T47D (cell line): ENCODE measurements around the gene NGRN.

- RRBS: no CpG with 5 or more reads among the region's 37 CpGs
Observed at GRCh38 chr15:90101013-90101934, 994 bp downstream of the IDH2 start.

DNA sequence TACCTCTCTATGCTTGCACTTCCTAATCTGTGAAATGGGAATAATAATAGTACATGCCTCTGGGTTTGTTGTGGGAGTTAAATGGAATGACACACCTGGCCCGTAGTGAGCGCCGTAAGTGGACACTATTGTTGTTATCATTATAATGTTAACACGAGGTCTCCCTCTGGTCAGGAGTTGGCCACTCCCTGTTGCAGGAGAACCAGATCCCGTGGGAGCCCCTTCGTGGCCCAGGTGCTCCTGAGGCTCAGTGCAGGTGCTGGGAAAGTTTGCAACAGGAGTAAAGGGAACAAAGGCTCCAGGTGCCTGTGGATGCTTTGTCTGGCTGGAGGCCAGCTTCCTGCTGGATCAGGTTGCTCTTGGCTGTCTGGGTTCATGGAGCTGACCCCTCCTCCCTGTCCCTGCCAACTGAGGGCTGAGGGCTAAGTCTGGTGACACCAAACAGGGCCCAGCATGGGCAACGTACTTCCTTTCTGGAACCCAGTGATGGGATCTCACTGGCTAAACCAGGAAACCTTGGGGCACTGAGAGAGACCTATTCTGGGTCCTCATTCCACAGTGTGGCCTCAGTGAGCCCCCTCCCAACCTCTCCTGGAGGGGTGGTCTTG, 40.0 kb upstream of the SEMA4B start:
- RRBS: no CpG with 5 or more reads among the region's 7 CpGs

GRCh38 chr15:90211287-90212618, 10.6 kb downstream of the SEMA4B start:
- RRBS: 96% methylated on average over 2 of the region's 29 CpGs

- RRBS: no CpG with 5 or more reads among the region's 11 CpGs
Observed at GRCh38 chr15:90229290-90229748, 4.4 kb downstream of the CIB1 start.

DNA sequence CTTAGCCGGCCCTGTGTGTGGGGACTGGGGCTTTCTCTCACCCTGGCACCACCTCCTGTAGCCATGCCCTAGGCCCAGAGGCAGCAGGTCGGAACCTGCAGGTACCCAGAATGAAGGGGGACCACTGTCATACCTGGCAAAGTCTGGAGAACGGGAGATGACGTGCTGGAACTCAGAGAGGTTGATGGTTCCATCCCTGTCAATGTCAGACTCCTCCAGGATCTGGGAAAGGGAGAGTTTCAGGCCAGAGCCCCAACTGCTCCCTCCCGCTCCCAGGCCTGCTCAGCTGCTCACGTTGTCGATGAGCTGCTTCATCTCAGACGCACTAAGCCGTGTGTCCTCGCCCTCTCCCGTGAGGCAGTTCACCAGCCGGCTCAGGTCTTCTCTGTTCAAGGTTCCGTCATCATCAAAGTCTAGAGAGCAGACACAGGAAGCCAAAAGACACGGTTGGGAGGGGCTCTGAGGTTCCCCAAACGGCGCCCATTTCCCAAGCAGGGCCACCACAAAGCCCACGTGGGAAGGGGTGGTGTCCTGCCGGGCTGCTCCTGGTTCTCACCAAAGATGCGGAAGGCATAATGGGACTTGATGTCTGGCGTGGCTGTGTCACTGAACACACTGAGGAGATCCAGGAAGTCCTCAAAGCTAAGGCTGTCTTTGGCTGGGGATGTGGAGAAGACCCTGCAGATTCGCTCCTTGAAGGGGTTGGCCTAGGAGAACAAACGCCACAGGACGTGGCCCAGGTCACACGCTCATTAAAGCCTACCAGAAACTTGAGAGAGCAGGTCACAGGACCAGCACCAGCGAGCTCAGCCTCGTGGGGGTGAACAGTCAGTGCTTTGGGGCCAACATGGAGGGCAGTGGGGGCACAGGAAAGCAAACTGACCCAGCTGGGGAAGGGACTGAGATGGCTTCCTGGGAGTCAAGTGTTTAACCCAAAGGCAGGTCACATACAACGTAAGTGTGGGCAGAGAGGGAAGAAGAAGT, 2.6 kb downstream of the CIB1 start:
- RRBS: no CpG with 5 or more reads among the region's 27 CpGs

DNA sequence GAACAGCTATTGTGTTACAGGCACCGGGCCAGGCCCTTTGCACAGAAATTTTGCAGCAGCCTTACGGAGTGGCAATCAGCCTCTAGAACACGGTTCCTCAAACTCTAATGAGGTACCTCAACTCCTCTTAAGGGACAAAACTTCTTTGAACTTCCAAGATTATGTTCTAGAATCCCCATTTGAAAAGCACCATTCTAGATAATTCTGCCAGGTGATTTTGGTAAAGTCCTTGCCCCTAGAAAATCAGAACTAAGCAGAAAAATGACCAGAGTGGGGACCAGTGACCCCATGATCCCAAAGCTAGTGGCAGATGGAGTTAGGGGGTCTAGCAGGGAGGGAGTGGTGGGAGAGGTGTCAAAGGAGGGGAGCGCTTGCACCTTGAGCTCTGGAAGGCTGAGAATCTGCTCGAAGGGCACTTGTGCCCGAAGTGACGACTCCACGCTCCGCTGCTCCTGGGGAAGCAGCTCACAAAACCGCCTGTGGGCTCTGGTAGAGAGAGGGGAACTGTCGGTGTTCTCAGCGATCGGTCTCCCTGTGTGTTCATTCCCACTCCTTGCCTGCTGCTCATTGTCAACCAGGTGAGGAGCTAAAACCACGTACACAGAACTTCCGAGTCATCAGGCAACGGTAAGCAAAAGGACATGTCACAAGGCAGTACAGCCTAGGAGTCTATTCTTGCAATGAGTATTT, 1.8 kb downstream of the CIB1 start:
- RRBS: no CpG with 5 or more reads among the region's 16 CpGs

GRCh38 chr15:90265446-90266556, at the start of gene NGRN:
Gene NGRN, plus strand, starts transcription at chr15:90265672.
- RRBS: 0% methylated on average over 10 of the region's 68 CpGs

GRCh38 chr15:90301075-90301767, 35.7 kb downstream of the NGRN start:
- RRBS: no CpG with 5 or more reads among the region's 20 CpGs

DNA sequence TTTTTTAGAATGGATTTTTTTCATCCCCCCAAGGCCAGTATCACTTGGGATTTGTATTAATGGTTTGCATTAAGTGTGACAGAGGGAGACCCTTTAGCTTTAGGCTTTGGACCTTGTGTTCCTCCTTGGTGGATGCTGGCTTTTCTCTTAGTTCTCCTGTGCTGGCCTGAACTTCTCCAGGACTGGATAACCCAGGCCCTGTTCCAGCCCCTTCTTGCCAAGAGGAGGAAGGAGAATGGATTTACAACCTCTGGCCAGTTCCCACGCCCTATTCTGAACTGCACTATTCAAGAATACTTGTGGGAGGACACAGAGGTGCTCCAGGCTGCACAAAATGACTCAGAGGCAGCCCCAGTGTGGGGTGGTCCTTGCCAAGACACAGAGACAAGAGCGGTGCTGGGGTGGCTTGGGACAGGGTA, 36.5 kb upstream of the ZNF774 start:
- RRBS: no CpG with 5 or more reads among the region's 2 CpGs

GRCh38 chr15:90425951-90426371, 37.9 kb downstream of the IQGAP1 start:
- RRBS: no CpG with 5 or more reads among the region's 1 CpG

GRCh38 chr15:90480984-90481272, 48.8 kb upstream of the CRTC3 start:
- RRBS: no CpG with 5 or more reads among the region's 3 CpGs

DNA sequence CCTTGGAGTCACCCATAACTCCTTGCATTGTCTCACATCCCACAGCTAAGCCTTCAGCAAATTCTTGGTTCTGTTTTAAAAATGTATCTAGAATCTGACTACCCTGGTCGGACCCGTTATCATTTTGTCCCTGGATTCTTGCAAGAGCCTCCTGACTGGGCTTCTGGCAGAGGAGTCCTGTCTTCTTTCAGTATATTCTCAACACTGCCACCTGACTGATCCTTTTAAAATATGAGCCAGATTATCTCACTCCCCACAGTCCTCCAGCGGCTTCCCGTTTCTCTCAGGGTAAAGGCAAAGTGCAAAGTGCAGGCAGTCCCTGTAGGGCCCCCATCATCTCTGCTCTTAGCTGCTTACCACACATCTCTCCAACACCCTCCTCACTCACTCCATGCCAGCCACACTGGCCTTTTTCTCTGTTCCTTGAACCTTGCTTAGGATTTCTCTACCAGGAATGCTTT, 28.4 kb downstream of the CRTC3 start:
- RRBS: no CpG with 5 or more reads among the region's 4 CpGs

- RRBS: no CpG with 5 or more reads among the region's 3 CpGs
Observed at GRCh38 chr15:90561650-90562295, 32.0 kb downstream of the CRTC3 start.

- RRBS: no CpG with 5 or more reads among the region's 5 CpGs
Observed at GRCh38 chr15:90611174-90611625, 81.5 kb downstream of the CRTC3 start.

- RRBS: no CpG with 5 or more reads among the region's 15 CpGs
Observed at GRCh38 chr15:90638112-90638989, 78.8 kb upstream of the BLM start.

DNA sequence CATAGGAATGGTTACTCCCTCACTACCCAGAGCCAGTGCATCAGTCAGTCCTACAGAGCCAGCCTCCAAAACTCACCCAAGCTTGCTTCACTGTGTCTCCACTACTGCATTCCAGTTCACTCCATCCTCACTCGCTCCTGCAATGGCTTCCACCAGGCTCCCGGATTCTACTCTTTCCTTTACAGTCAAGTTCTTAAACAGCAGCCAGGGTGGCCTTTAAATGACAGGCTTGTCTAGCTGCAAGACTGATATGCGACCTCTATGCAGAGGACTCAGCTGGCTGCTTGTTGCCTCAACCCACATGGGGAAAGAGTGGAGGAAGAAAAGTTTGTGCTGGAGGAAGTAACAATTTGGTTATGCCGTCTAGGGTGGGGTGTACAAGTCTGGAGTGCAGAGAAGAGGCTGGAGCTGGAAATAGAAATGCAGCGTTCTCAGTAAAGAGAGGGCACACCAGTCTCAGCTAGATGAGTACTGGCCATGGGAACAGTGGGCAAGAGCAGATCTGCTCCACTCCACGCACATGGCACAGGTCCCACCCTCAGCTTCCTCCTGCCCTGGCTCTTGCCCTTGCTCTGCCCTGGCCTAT, 60.0 kb upstream of the FURIN start:
- RRBS: no CpG with 5 or more reads among the region's 6 CpGs

DNA sequence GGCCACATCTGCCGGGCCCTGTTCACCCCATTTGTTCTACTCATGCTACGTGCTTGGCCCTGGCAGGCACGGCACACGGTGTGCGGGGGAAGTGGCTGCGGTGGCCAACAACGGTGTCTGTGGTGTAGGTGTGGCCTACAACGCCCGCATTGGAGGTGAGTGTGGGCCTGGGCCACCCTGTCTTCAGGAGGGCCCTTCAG, 6.9 kb upstream of the FES start:
- RRBS: no CpG with 5 or more reads among the region's 9 CpGs

DNA sequence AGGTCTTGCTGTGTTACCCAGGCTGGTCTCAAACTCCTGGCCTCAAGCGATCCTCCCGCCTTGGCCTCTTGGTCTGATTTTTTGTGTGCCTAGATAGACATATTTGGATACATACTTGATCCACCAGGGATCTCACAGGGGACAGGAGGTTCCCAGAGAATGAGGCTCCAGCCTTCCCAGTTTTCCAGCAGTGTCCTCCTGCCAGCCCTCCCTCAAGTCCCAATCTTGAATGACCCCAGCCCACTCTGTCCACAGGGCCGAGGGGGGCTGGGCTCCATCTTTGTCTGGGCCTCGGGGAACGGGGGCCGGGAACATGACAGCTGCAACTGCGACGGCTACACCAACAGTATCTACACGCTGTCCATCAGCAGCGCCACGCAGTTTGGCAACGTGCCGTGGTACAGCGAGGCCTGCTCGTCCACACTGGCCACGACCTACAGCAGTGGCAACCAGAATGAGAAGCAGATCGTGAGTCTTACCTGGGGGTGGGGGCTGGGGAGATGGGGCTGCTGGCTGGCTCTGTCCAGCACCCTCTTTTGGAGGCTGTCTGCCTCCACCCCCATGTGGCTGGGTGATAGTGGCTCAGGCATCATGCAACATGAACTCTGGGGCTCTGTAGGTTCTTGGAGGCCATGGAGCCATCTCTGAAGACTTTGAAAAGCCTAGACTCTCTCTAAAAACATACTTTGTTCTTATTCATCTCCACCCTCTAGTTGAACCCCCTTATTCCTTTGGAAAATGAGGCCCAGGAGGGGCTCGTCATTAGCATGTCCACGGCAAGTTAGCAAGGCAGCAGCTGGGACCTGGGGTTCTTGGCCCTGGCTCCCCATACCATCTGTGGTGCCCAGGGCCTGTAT, 5.6 kb upstream of the FES start:
- RRBS: no CpG with 5 or more reads among the region's 19 CpGs

- RRBS: 97% methylated on average over 1 of the region's 14 CpGs
Observed at GRCh38 chr15:90918580-90919208, 13.7 kb downstream of the HDDC3 start.

GRCh38 chr15:90932039-90932245, 407 bp downstream of the HDDC3 start:
- RRBS: no CpG with 5 or more reads among the region's 6 CpGs